Metastatic Liver Carcinoma in the Lung (tissue), 2 donors: ENCODE measurements around a stretch of chr2.

GRCh38 chr2:53890033-53890399, 30.2 kb upstream of the GPR75 start:
- PRO-cap, 2 experiments: no peak in any of the 2 experiments

- PRO-cap, 2 experiments: no peak in any of the 2 experiments
These were observed 16.4 kb downstream of the ACYP2 start for GRCh38 chr2:53987214-53987778.

GRCh38 chr2:54020865-54021366, 50.0 kb downstream of the ACYP2 start:
- PRO-cap, 2 experiments: no peak in any of the 2 experiments

GRCh38 chr2:54207617-54208496, 48.2 kb downstream of the TSPYL6 start:
- PRO-cap, 2 experiments: no peak in any of the 2 experiments

DNA sequence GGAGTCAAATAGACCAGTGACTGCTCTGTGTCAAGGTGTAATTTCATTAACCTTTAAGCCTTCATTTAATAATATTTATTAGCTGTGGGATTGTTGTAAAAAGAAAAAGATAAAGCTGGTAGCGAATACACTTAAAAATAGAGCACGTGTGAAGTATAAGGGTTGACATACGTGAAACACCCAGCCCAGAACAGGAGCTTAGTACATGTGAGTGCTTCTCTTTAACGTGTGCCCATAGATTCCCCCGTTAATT, 47.0 kb downstream of the C2orf73 start:
- PRO-cap, 2 experiments: no peak in any of the 2 experiments

DNA sequence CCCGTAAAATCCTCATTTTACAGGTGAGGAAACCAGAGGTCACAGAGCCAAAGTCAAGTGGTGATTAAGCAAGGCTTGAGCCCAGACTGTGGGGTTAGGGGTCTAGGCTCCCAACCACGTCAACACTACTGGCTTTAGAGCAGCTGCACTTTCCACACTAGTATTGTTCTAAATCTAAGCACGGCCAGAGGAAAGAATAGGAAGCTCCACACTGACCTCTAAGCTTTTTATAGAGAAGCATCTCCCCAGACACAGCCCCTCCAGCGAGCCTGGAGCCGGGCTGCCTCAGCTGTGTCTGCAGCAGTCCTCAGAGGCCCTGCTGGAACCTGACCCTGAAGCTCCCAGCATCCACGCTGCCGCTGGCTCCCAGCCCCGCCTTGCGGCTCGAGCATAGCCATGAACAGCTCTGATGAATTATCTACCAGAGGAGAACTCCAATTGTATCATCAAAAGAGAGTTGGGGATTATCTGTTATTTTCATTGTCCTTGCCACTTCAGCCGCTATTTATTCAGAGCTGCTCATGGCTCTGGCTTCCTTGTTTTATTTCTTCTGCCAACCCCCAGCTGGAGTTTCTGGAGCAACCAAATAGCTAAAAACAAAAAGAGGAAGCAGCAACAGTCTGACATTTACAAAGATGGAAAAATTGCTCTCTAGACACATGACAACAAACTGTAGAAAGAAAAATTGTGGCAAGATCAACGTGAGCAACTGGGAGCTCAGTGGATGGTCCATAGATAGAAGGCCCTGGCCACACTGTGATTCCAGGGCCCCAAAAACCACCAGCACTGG, 62.2 kb upstream of the RTN4 start:
- PRO-cap, 2 experiments: peak in 2 of 2 experiments; most common plus-strand start position 720 of the sequence (in 1); most common minus-strand start position 297 of the sequence (in 1)

- PRO-cap, 2 experiments: no peak in any of the 2 experiments
These were observed 84.2 kb upstream of the RTN4 start for GRCh38 chr2:55134388-55134862.

GRCh38 chr2:55234007-55234442, 1.5 kb downstream of the RPS27A start:
- PRO-cap, 2 experiments: no peak in any of the 2 experiments

GRCh38 chr2:55409011-55409814, 10.4 kb downstream of the CCDC88A start:
- PRO-cap, 2 experiments: no peak in any of the 2 experiments

- PRO-cap, 2 experiments: no peak in any of the 2 experiments
These were observed 7.1 kb downstream of the PPP4R3B start for GRCh38 chr2:55609966-55611140.

DNA sequence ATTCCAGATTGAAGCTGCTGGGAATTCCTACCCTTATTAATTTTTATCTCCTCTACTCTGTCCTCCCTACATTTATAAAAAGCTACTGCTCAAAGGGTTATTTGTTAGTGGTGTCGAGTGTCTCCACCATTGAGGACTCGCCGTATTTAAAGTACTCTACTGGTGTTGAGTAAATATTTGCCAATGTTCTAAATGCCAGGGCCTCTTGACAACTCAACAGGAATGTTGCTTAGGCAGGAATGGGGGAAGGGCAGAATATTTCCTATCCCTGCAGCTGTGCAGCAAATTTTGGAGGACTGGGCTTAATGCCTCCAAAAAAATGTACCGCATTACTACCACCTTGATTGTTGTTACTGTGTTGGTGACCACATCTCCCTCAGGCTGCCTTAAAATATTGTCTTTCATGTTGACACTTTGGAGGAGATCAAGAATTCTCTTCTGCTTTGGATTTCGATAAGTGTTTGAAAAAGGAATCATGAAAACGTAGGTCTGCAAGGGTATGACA, 84.4 kb downstream of the EFEMP1 start:
- PRO-cap, 2 experiments: no peak in any of the 2 experiments

DNA sequence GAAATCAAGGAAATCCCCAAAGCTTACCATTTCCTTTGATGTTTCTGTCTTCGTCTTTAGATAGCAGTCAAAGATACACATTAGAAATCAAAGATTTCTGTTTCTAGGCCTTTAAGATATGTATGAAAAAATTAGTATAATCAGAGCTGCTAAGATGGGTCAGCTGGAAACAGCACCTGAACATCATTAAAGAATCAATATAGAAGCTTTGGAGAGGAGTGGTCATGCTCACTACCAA, 23.0 kb upstream of the VRK2 start:
- PRO-cap, 2 experiments: no peak in any of the 2 experiments

GRCh38 chr2:59066633-59067413, 825.7 kb upstream of the FANCL start:
- PRO-cap, 2 experiments: no peak in any of the 2 experiments

- PRO-cap, 2 experiments: no peak in any of the 2 experiments
These were observed 958.8 kb downstream of the BCL11A start for GRCh38 chr2:59594594-59595112.

DNA sequence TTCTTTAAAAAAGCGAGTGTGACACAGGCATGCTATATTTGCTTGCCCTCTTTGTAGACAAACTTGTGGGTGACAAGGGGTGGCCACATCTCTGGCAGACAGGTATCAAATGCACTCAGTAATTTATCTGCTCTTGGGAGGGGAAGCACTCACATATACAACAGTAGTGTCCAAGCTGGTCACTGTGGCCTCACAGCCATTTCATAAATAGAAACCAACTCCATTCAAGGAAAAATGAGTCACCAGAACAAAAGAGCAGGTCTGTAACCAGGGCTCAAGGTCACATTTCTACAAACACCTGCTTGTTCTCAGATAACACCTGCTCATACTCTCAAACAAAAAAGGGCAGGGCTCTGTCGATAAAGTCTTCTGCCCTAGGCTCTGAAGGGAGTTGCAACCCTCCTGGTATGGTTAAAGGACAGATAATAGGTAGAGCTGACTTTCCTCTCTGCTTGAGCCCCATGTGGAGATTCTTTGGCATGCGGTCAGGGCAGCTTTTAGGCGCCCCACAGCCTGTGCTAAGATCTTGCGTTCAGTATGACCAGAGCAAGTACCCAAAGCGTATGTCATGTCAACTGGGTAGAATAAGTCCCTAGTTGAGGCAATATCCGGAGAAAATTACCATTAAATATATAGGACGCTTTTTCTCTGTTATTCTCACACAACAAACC, 458.9 kb downstream of the BCL11A start:
- PRO-cap, 2 experiments: no peak in any of the 2 experiments

- PRO-cap, 2 experiments: no peak in any of the 2 experiments
These were observed 199.7 kb downstream of the BCL11A start for GRCh38 chr2:60353508-60354342.

- PRO-cap, 2 experiments: no peak in any of the 2 experiments
These were observed 31.7 kb downstream of the BCL11A start for GRCh38 chr2:60521711-60522252.

DNA sequence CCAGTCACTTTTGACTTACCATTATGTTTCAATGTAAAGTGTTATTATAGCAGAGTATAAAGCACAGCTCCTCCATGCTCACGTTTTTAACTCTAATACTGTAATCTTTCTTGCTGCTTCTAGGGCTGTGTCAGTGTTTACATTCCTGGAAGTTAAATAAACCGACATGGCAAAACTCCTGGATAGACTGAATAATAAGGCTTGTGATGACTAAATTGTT, 20.5 kb downstream of the BCL11A start:
- PRO-cap, 2 experiments: no peak in any of the 2 experiments

- PRO-cap, 2 experiments: no peak in any of the 2 experiments
These were observed 2.4 kb upstream of the BCL11A start for GRCh38 chr2:60555815-60556201.

GRCh38 chr2:60581349-60582196, 28.1 kb upstream of the BCL11A start:
- PRO-cap, 2 experiments: no peak in any of the 2 experiments